Calu3 (cell line): ENCODE measurements around the gene CD40LG.

- PRO-cap: bidirectional peak, plus-strand start at chrX:134548676, minus-strand start at chrX:134548527
Observed at GRCh38 chrX:134547867-134548878, 88.2 kb downstream of the HPRT1 start.

- PRO-cap: no peak
Observed at GRCh38 chrX:134991582-134992610, 1.1 kb downstream of the SMIM10 start.

- PRO-cap: no peak
Observed at GRCh38 chrX:136039885-136040375, 54.7 kb downstream of the SLC9A6 start.

GRCh38 chrX:136170081-136170536 lies 26.7 kb upstream of the FHL1 start:
- PRO-cap: no peak

DNA sequence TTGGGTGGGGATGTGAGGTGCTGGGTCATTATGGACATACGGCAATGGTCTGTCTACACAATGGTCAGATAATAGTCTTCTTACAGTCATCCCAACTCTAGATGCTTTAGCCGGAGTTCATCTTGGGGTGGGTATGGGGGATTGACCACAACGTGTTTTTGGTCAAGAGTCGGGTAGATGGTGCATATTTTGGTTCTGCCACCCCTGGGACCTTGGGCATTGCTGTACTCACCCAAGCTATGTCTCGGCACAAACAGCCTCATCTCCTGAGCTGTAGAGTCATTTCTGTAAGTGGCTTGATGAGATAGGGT lies 8.3 kb upstream of the FHL1 start:
- PRO-cap: no peak

DNA sequence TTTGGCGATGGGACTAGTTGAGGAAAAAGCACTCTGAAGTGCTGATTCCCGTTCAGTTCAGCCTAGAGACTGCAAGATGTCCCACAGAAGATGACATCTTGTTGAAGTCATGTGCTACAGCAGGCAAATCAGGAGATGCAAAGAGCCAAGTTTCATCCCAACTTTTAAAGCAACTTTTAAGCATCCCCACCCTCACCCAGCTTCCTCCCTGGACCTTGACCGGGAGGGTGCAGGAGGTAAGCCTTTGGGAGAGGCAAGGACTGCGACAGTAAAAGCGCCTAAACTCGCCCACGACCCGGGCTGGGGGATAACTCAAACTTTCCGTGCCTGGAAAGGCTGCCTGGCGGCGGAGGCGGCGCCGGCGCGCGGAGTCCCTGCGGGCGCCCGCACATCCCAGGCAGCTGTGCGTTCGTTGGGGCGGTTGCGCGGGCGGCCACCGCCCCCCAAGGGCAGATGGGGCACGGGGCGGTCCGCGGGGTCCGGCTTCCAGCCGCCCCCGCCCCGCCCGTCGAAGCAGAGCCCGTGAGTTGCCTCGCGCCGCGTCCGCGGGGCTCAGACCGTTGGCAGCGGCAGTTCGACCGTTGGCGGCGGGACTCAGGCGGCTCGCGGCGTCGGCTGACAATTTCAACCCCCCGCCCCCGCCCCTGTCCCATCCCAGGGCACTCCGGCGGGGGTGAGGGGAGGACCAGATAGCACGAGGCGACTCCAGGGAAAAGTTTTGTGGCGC lies 565 bp downstream of the MAP7D3 start:
- PRO-cap: no peak

GRCh38 chrX:136587815-136588363 lies 55.9 kb downstream of the VGLL1 start:
- PRO-cap: no peak

DNA sequence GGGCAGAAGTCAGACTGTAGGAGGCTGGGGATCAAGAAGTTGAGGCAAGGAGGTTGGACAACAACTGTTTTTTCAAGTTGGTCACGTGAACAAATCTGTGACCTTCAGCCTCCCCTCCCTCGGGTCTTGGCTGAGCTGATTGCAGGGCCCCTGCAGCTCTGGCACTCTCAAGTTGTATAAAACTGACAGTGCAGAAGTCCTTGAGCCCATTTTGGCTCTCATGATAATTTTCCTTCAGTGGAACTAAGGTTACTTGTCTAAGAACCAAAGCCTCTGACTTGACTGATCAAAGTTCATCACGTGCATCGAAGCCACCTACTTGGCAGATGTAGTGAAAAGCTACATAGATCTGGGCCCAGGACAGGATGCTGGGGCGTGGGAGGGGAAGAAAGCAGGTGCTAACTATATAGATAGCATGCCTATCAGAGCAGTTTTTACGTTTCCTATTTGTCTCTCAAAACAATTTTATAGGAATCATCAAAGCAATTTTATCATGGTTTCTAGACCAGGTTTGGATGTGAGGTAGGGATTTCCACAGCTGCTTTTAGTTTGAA lies 1.4 kb upstream of the CD40LG start:
- PRO-cap: no peak

GRCh38 chrX:136648045-136648475 lies at the start of gene CD40LG:
Gene CD40LG, plus strand, starts transcription at chrX:136648158.
- PRO-cap: no peak

GRCh38 chrX:136674475-136675344 lies 26.8 kb downstream of the CD40LG start:
- PRO-cap: no peak

DNA sequence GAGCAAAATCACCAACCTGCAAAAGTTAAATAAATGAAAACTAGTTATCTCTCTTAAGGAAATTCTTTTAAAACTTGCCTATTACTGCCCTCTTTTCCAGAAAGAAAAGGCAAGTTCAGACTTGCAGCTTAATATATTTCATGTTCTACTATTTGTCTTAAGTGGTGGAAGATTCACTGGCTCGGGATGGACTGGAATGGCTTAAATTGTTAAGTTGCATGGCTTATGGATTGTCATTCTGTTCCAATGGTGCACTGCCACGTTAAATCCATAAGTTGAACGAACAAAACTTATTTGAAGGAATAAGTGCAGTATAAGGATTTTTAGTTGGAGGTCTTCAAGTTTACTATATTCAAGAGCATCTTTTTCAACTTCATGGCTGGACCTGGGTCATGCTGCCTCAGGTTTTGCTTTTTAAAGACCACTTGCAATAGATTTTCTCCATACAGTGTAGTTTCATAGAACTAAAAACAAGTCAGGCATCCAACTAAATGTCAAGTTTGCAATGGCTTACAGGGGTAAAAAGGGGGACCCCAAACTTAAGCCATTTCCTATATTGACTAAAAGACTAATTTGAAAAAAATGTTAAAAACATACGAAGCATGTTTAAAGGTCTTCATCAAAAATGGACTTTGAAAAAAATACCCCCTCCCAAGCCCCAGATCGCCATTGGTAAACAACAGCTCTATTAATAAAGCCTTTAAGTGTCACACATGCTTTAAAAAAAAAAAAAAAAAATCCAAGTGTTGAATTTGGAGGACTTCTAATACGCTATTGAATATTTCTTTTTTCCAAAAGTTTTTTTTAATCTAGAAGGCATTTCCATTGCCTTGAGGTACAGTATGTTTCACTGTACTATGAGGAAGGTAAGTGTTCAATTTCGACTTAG lies 8.0 kb downstream of the RBMX start:
- PRO-cap: no peak

- PRO-cap: bidirectional peak, plus-strand start at chrX:136880885, minus-strand start at chrX:136880725
Observed at GRCh38 chrX:136880832-136881213, 298 bp upstream of the RBMX start.

DNA sequence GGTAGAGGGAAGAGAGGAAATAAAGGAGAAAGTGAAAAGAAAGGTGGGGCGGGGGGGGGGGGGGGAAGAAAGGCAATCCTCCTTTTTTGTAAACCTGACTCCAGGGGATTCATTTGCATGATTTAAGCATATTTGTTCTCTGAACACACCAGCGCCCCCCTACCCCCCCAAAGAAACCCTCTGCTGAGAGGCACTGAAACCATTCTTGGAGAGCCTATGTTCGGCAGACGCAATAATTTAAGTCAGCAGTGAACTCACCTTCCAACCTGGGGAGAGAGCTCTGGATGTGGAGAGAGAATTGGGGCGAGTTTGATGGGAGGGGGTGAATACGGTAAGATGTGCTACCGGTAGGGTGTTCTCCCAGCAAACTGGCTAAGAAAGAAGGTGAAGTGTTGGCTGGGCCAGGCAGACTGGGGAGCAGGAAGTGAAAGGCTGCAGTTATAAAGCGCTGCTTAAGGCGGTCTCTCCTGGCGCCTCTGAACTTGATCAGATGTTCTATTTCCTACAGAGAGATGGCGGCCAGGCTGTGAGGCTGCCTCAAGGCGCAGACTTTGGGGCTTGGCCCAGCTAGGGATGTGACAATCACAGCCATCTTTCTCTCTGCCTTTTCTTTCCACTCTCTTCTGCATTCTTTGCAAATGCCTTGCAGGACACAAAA lies 1.7 kb upstream of the ZIC3 start:
- PRO-cap: no peak

DNA sequence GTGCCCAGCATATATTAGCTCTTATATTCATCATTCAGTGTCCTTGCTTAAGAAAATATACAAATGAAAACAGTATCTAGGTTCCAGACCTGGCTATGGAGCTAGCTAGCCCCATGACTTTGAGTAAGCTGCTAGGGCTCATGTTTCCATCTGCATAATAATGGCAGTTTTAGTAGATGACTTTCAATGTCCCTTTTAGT lies 435.3 kb downstream of the ZIC3 start:
- PRO-cap: unidirectional peak, plus-strand start at position 67 of the sequence

DNA sequence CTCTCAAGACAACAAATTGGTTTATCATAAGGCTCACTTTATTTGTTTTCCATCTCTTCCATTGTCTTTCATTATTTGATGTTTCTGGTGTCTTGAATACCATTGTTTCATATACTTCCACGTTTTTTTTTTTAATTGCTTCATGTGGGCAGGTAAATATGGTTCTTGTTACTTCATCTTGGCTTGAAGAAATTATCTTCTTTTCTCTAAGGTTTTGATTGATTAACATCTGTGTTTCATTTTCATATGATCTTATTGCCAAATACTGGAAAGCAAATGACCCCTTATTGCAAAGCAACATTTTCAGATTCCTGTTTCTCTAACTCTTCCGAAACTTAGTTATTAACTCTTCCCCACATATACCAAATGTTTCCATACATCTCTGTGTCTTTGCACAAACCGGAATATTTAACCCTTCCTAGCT lies 565.4 kb downstream of the ZIC3 start:
- PRO-cap: no peak

DNA sequence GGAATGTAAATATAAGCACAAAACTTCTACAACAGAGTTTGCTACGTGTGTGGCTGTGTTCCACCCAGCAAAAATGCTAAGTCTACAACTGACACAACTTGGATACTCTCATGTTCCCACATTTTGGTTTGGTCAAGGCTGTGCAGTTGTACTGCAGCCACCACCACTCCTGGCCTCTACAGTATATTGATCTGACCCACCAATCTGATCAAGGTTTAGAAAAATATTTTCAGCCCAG lies 12.1 kb downstream of the F9 start:
- PRO-cap: no peak

DNA sequence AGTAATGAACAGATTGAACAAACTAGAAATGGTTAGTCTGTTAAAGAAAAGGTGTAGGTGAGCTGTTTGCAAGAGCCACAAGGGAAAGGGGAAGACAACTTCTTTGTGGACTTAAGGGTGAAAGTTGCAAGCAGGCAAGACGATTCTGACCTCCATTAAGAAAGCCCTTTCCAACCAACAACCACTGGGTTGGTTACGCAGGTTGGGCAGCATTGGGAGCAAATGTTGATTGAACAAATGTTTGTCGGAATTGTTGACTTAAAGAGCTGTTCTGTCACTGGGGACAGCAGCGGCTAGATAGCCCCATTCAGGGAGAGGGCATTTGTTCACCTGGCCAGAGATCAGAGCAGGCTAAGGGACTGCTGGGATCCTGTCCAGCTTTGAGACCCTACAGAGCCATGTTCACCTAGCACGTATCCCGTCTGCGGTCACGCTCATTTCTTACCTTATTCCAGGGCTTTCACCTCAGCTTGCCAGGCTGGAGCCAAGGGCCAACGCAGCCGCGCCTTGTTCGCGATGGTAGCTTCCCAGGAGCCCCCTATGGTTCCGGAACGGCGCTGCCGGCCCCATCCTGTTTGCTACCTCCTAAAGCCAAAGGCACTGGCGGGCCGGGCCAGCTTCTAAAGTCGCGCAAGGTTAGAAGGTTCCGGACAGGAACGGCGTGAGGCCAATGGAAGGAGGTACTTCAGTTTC lies 24.5 kb downstream of the F9 start:
- PRO-cap: no peak

DNA sequence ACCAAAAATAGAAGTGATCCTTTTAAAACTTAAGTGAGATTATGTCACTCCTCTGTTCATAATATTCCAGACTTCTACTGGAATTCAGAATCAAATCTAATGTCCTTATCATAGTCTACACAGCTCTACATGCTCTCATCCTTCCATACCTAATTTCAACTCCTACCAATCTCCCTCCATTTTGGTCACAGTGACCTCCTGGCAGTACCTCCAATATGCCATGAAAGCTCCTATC lies 2.9 kb upstream of the MCF2 start:
- PRO-cap: no peak

DNA sequence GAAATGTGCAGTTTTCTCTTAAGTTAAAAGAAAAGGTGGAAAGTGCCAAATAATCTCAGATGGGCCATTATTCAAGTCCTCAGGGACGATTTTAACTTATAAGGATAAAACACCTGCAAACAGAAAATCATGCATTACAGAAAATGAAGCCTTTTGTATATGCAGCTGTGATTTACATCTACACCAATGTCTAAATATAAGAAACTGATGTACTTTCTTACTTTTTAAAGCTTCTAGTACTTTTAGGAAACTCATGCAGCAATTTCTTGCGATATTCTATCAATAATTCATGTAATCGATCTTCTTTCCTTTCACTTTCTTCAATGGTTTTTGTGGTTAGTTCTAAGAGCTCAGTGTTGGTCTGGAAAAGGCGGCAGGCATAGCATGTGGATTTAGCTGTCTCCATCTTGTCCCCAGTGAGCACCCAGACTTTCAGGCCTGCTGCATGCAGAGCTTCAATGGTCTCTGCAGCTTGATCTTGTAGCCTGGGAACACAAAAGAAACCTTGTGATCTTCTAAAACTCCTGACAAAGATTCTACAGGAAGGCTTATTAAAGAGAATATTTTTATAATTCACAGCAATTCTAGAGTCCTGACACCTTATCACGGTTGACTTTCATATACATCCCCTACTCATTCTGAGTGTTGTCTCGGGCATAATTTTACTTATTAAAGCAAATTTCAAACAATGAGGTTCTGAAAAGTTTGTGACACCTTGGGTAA lies 66.7 kb upstream of the MCF2 start:
- PRO-cap: no peak

GRCh38 chrX:139848847-139850272 lies 83.5 kb downstream of the ATP11C start:
- PRO-cap: no peak